ENCODE measurements around a stretch of chr13.

- RRBS, result no CpG with 5 or more reads among the region's 9 CpGs
Measured at GRCh38 chr13:30396380-30397176, 25.7 kb upstream of the UBE2L5 start.

DNA sequence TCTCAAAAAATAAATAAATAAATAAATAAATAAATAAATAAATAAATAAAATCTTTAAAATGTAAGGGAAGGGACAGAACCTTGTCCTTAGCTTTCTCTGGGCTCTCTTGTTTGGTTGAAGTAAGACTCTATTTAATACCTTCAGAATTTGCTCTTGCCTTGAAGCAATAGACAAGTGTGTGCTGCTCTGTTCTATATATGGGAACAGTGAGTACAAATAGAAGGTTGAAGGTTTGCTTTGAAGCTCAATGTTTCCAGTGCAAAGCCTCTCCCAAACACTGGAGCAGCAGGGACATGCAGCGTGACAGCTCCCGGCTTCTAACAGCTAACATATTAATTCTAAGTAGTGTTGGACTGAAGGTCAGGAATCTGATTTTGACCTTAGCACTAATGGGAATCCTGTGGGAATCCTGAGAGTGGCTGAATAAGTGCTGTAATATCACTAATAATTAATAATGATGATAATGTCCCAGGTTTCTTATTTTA, 16.9 kb upstream of the UBE2L5 start:
- RRBS, result no CpG with 5 or more reads among the region's 2 CpGs

DNA sequence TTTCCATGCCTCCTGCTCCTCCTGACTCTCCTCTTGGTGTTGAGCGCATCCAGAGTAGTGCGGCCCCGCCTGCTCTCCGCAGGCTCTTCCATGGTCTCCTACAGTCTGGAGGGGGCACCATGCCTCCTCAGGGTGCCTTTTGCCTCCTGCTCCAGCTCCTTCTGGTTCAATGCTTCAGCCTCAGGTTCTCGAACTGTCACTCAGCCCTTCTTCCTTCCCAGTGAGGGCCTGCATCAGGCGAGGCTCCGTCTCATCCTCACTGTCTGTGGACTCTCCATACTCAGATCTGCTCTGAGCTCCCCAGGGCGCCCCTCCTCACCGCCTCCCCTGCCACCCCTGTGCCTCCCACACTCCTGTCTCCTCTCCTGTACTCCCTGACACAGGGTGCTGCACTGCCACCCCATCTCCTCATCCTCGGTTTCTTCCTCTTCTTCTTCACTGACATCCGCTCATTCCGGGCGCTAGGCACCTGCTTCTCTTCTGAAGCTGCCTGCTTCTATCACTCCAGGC, 75.6 kb upstream of the USPL1 start:
- RRBS, result 100% methylated on average over 2 of the region's 13 CpGs

GRCh38 chr13:30617467-30617638, 367 bp upstream of the USPL1 start:
- RRBS, result no CpG with 5 or more reads among the region's 20 CpGs

GRCh38 chr13:30718854-30719529, 16.4 kb upstream of the ALOX5AP start:
- RRBS, result no CpG with 5 or more reads among the region's 7 CpGs

DNA sequence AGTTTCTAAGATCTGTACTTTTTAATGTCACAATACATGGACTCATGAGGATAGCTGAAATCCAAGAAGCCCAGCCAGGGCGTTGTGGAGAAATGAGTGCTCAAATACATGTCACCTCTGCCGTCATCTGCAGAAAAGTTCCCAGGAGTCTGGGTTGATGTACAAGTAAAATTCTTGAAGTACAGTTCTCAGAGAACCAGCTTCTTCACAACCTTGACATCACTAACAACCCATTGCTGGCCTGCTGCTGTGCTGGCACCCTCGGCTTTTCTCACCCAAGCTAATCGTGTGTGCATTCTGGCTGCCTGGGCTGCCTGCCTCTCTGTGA, 50.7 kb upstream of the MEDAG start:
- RRBS, result no CpG with 5 or more reads among the region's 4 CpGs

GRCh38 chr13:30907018-30908222, 1.3 kb downstream of the MEDAG start:
- RRBS, result no CpG with 5 or more reads among the region's 15 CpGs

DNA sequence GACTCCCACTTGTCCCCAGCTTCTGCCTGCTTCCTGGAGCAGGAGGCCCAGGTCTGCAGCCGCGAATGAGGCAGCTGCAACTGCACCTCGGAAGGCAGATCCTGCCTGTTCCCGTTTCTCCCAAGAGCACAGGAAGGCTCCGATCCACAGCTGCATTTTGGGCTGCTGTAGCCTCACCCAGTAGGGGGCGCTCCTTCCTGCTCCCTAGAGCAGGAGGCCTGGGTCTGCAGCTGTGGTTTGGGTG, 46.8 kb downstream of the TEX26 start:
- RRBS, result no CpG with 5 or more reads among the region's 6 CpGs

- RRBS, result no CpG with 5 or more reads among the region's 6 CpGs
Measured at GRCh38 chr13:31286590-31287471, 87.1 kb downstream of the B3GLCT start.

DNA sequence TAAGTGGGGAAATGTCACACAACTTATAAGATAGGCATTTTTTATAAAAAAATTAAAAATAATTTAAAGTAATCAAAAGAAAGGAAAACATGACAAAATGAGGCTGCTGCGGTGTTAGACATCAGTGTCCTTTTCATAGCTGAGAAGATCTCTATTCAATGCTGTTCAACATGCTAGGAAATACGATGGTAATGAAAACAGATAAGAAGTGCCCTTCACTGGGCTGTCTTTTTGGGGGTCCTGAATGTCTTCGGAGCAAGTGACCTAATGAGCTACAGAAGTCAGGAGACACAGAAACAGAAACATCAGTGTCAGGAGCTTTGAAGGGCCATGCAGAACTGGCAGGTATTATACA, 172.5 kb downstream of the B3GLCT start:
- RRBS, result no CpG with 5 or more reads among the region's 3 CpGs

DNA sequence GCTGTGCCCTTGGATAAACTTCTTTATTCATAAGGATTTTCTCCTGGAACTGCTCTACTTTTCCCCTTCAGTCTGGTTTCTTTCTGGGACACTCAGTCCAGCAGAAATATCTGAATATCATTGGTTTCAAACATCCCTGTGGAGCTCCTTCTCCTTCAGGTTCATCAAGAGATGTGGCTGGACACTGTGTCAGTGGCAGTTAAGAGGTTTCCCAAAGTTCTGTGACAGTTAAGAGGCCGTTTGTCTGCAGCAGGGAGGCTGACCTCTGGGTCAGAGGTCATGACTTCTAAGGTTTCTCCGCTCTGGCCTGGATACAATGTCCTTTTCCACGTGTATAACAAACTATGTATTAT, 174.8 kb downstream of the B3GLCT start:
- RRBS, result no CpG with 5 or more reads among the region's 3 CpGs

DNA sequence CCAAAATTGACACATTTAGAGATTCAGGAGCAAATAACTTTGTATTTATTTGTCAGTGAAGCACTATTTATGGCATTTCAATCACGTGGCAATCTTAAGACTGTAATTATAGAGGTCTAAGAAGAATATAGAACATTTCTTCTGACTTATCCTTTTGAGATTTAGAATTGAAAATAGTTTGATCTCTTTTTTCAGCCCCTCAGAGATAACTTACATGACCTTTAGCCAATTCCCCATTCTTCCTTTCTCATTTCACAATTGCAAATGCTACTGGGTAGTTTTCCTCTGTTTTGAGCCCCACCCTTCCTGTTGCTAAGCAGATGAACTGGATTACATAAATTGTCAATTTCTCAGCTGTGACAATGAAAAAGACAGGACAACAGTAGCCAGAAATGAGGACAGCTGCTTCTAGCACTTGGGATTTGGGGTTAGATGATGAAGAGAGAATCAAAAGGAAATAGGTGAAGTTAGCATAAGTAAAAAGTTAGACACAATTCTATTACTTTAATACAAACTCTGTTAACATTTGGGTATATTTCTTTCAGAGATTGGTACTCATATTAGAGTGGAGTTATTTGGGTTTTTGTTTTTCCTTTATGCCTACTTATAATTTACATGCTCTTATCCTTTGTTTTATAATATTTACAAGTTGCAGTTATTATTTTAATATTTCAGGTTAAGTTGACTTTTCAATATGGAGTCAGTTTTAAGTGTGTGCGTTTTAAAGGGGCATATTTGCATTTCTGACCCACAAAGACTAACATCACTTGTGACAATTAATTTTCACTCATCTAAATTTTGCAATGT, 122.5 kb upstream of the FRY start:
- RRBS, result no CpG with 5 or more reads among the region's 2 CpGs

DNA sequence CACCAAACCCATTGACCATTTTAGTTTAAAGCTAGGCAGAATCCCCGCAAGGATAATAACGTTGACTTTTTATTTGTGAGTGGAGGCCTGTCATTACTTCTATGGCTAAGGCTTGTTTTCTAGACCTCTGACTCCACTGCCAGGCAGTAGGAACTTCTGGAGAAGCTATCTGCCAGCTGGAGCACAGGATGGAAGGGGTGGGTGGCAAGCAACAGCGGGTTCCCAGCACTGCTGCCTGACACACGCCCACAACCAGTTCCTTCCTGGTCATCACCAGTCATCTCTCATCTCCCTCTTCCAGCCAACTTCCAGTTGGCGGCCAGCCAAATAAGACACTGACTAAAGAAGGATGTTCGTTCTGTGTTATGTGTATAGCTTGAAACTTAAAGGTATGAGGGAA, 86.5 kb upstream of the FRY start:
- RRBS, result no CpG with 5 or more reads among the region's 6 CpGs

DNA sequence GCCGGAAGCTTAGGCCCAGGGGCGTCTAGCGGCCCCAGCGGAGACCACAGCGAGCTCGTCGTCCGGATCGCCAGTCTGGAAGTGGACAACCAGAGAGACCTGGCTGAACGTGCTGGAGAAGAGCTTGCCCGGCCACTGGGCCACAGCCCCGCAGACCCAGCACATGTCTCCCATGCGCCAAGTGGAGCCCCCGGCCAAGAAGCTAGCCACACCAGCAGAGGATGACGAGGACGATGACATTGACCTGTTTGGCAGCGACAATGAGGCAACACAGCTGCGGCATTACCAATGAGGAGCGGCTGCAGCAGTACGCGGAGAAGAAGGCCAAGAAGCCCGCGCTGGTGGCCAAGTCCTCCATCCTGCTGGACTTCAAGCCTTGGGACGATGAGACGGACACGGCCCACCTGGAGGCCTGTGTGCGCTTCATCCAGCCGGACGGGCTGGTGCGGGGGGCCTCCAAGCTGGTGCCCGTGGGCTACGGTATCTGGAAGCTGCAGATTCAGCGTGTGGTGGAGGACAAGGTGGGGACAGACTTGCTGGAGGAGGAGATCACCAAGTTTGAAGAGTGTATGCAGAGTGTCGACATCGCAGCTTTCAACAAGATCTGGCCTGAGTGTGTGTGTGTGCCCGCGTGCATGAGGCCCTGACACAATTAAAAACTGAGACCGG, 78.7 kb upstream of the FRY start:
- RRBS, result 93% methylated on average over 8 of the region's 38 CpGs

GRCh38 chr13:32424043-32424501, 3.9 kb downstream of the N4BP2L1 start:
- RRBS, result no CpG with 5 or more reads among the region's 5 CpGs

- RRBS, result no CpG with 5 or more reads among the region's 9 CpGs
Measured at GRCh38 chr13:32500740-32501223, 37.8 kb downstream of the N4BP2L2 start.

DNA sequence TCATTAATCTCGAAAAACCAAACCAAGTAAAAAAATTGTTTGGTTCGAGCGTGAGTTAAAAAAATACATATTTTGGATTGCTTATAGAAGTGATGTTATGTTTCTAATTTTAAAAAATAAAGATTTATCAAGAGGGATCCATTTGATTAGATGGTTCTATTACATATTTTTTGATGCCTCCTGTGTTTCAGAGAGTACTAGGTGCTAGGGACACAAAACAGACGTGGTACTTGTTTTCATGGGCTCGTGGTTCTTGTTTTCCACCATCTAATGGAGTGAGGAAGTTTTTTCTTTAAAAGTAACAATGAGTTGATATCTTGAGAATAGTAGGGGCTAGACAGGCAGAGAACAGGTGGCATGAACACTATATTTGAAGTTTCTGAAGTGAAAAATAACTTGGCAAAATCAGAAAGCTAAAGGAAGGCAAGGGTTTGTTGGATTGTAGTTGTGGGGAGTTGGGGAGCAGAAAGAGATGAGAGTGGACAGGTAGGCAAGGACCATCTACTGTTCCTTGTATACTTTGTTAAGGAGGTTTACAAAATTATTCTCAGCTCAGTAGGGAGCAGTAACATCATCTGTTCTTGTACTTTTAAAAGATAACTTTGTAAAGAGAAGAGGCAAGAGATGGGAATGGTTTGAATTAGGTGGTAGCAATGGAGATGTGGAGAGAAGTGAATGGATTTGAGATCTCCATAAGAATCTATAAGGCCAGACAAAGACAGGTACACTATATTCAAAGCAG, 186.1 kb downstream of the PDS5B start:
- RRBS, result no CpG with 5 or more reads among the region's 5 CpGs

- RRBS, result no CpG with 5 or more reads among the region's 7 CpGs
Measured at GRCh38 chr13:32811391-32811942, 204.8 kb upstream of the KL start.

- RRBS, result no CpG with 5 or more reads among the region's 7 CpGs
Measured at GRCh38 chr13:32889667-32890002, 126.6 kb upstream of the KL start.

GRCh38 chr13:33017335-33018016, 1.3 kb downstream of the KL start:
- RRBS, result 47% methylated on average over 2 of the region's 15 CpGs

Data from AG08470 (cell line).